ENCODE measurements around a stretch of chr10.

DNA sequence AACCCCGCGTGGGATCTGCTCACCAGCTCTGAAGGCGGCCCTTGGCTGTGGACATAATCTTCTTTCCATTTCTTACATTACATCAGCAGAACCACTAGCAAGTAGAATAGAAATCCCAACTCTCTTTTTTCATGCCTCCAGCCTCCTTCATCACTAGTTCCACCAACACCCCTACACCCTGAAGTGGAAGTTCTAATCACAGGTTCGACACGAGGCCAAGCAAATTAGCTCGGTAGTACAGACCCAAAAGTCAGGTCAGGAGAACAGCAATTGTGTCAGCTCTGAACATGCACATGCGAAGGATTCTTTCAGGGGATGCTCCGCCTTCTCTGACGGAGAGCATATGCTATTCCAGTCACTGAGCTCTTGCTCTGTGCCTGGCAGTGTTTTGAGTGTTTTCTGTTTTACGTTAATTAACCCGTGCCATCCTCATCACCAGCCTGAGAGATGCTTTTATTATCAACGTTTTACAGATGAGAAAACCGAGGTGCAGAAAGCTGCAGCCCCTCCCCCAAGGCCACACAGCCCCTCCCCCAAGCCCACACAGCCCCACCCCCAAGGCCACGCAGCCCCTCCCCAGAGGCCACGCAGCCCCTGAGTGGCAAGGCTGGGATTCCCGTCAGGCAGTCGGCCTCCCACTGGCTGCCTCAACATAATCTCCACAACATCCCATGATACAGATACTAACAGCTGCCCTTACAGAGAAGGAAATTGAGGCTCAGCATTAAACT is 16.2 kb downstream of the SH3PXD2A start:
- PRO-cap, 3 experiments: no peak in any of the 3 experiments
- RAMPAGE, long total RNA, 4 experiments: no peak in any of the 4 experiments
- RRBS: no CpG with 5 or more reads among the region's 17 CpGs

DNA sequence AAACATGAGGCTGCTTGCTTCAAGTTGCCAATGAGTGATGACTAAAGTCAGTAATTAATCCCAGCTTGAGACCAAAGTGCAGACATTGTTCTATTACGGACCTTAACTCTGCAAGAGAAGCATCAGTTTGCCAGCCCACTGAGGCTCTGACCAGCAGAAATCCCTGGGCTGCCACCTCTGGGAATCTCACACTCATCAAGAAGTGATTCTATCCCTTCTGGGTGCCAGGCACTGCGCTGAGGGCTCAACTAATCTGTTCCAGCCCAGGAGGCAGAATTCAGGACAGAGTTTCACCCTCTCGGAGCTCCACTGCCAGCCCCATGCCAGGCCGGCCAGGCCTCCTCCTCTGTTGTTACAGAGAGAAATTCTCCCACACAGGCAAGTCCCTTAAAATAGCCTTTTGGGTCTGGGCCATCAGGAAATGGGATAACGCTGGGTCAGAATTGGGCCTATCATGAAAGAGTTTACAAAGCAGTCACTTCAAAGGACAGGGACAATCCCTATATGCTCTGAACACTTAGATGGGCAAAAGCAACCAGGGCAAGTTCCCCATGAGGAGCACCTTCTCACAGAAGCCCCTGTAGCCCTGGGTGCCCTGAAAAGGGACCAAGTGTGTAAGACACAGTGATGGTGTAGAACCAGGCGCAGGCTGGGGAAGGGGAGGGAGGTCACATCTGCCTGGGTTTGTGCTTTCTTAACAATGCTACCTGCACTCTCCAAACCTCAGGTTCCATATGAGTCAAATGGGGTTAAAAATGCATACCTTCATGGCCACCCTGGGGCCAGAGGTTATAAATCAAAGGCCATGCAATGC is 11.2 kb downstream of the SH3PXD2A start:
- PRO-cap, 3 experiments: no peak in any of the 3 experiments
- RAMPAGE, long total RNA, 4 experiments: no peak in any of the 4 experiments
- RRBS: no CpG with 5 or more reads among the region's 6 CpGs

DNA sequence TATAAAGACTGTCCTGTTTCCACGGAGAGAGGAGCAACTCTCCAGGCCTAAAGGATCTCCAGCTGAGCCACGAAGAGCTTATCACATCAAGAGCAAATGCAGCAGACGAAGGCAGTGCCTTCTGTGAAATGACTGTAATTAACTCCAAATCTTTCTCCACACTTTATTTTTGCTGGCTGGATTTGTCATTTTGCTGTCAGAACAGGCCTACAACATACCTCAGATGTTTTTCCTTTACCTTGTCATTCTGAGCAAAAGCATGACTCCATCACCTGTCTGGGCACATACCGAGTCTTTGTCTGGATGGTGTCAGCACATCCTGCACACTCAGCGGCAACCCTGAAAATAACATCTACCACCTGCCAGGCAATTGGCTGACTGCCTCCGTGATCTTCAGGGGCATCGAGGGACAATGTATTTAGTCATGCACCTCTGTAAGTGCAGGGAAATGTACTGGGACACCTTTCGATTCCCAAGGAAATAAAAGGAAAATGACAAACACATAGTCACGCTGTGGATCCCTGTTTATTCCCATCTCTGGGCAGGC is 26.3 kb upstream of the SH3PXD2A start:
- PRO-cap, 3 experiments: no peak in any of the 3 experiments
- RAMPAGE, long total RNA, 4 experiments: no peak in any of the 4 experiments
- RRBS: no CpG with 5 or more reads among the region's 9 CpGs

- PRO-cap, 3 experiments: no peak in any of the 3 experiments
- RAMPAGE, long total RNA, 4 experiments: no peak in any of the 4 experiments
- RRBS: no CpG with 5 or more reads among the region's 2 CpGs
Measured at GRCh38 chr10:103916960-103917189, 1.1 kb downstream of the STN1 start.

- PRO-cap, 3 experiments: no peak in any of the 3 experiments
- RAMPAGE, long total RNA, 4 experiments: no peak in any of the 4 experiments
- RRBS: no CpG with 5 or more reads among the region's 1 CpG
Measured at GRCh38 chr10:104003729-104004216, 36.8 kb downstream of the SLK start.

DNA sequence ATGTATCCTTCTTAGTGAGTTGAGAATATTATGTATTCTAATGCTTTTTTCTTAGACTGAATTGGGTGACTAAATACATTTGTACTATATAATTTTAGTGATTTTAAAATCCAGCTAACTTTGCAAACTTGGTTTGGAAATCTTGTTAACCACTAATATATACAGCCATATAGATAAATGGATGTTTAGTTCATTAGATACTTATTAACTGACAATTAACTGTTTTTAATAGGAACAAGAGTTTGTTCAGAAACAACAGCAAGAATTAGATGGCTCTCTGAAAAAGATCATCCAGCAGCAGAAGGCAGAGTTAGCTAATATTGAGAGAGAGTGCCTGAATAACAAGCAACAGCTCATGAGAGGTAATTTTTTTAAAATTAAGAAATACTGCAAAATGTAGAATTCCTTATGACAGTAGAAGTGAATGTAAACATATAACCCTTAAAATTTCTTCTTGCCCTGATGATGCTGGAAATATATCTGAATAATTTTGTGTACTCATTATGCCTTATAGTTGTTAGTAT is 51.0 kb downstream of the SLK start:
- PRO-cap, 3 experiments: no peak in any of the 3 experiments
- RAMPAGE, long total RNA, 4 experiments: no peak in any of the 4 experiments

DNA sequence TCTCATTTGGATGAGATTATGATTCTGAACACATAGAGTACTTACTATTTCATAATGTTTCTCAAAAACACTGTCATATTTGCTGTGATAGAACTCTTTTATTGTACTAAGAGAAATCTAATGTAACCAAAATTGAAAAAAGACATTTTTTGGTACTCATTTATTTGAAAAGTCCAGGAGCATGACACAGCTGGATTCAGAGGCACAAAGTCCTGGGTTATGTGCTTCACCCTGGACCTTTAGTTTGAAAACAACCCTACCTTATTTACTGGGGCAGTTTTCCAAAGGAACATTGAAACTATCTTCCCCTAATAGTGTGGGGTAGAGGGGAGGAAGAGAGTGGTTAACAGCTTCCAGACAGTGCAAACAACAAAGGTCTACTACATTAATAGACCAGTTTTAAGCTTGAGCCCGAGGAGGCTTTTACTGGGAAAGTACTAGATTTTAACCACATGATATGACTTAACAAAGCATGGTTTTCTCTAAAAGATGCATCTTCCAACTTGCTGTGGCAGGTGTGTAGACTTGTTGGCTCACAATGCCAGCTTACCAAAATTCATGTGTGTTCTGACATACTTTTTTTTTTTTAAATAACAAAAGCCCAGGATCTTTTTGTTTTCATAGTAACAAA is 1.6 kb downstream of the GSTO1 start:
- PRO-cap, 3 experiments: no peak in any of the 3 experiments
- RAMPAGE, long total RNA, 4 experiments: no peak in any of the 4 experiments
- RRBS: no CpG with 5 or more reads among the region's 1 CpG

DNA sequence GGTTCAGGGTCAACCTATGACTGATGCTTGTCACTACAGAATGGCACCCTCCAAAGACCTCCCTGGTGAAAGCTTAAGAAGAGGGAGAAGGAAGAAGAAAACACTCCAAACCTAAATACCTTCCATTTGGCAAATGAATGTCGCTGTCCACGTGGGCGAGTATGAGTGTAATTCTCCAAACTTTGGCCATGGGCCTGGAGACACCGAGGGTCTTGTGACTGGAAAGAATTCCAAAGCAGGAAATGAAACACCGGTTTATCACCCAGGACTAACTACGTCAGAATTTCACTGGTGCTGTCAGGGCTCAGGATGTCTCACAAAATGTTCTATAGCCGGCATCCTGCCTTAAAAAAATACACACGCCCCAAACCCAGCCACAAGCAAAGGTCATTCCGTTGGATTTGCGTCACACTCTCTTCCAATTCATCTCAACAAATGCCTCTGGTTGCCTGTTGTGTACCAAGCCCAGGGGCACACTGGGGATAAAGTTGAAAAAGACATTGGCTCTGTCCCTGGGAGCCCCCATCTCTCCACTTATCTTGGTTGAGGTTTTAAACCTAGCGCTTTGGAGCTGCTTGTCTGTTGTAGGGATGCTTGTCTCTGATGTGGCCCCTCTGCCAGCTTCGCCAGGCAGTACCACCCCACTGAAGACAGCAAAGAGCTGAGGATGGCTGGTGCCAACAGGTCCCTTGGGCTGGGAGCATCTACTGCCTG is 31.1 kb downstream of the GSTO2 start:
- PRO-cap, 3 experiments: no peak in any of the 3 experiments
- RAMPAGE, long total RNA, 4 experiments: no peak in any of the 4 experiments
- RRBS: 75% methylated on average over 3 of the region's 12 CpGs

GRCh38 chr10:104322963-104323562 is 15.2 kb downstream of the ITPRIP start:
- PRO-cap, 3 experiments: no peak in any of the 3 experiments
- RAMPAGE, long total RNA, 4 experiments: no peak in any of the 4 experiments
- RRBS: no CpG with 5 or more reads among the region's 2 CpGs

DNA sequence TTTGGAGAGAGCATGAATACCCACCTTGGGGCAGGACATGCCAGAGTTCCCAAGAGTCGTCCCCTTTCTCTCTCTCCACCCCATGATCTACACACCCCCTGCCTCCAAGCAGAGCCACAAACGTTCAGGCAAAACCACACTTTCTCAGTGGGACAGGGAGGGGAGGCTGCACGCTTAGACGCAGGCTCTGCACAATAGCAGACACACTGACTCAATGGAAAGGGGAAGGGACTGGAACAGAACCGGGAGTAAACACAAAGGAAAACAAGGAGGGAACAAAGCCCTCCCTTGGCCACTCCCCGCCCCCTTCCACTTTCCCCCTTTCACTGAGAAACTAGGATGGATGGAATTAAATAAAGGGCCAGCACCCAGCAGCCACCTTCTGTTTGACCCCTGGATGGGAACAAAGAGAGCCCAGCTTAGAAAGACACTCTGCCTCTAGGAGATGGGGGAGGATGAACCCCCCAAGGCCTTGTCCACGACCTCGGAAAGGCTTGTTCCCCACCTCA is 9.9 kb downstream of the ITPRIP start:
- PRO-cap, 3 experiments: peak in 2 of 3 experiments; most common plus-strand start position 139 of the sequence (in 1); most common minus-strand start position 85 of the sequence (in 2)
- RAMPAGE, long total RNA, 4 experiments: no peak in any of the 4 experiments
- RRBS: no CpG with 5 or more reads among the region's 8 CpGs

DNA sequence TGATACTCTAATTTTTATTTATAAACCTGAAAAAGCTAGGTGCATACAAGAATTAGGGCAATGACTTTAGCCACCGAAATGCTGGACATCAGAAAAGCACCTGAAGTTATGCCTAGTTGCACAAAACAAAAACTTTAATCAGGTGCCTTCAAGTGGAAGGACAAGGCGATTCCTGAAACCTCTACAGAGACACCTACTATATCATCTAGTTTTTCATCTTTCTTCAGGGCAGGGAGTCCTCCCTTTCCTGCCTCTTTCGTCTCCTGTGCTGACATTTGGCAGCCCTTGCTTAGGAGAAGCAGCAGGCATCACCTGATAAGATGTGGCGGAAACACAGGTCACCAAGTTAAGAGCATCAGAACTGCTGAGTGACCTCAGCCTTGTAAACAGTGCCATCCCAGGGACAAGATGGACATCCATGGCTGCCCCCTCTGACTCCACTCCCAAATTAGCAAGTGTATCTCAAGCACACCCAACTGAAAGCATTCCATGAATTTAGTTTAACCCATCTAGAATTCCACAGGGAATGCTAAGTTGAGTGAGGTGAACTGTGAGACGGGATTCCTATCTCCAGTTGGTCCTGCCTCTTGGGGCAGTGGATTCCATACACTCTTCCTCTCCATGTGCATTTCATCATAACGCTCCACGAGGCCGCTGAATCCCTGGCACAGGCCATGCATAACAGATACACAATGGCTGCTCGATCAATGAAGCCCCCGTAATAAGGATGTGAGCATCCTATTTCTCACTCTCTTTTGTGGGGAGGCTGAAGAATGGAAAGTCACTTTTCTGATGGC is 5.8 kb downstream of the ITPRIP start:
- PRO-cap, 3 experiments: peak in 2 of 3 experiments; most common plus-strand start position 636 of the sequence (in 1); most common minus-strand start position 447 of the sequence (in 1)
- RAMPAGE, long total RNA, 4 experiments: no peak in any of the 4 experiments
- RRBS: no CpG with 5 or more reads among the region's 10 CpGs

GRCh38 chr10:104342616-104343346 is 4.5 kb upstream of the ITPRIP start:
- PRO-cap, 3 experiments: no peak in any of the 3 experiments
- RAMPAGE, long total RNA, 4 experiments: no peak in any of the 4 experiments
- RRBS: no CpG with 5 or more reads among the region's 11 CpGs

DNA sequence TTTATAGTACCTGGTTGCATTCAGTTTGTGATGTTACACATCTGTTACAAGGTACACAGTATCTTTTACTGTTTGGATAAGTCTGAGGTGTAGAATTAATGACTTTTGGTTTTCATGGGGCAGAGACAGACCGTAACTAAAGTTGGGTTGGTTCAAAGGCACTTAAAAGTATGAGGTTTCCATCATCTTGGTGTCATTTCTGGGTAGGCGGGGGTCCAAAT is 43.7 kb downstream of the CFAP58 start:
- PRO-cap, 3 experiments: no peak in any of the 3 experiments
- RAMPAGE, long total RNA, 4 experiments: no peak in any of the 4 experiments
- RRBS: no CpG with 5 or more reads among the region's 2 CpGs

DNA sequence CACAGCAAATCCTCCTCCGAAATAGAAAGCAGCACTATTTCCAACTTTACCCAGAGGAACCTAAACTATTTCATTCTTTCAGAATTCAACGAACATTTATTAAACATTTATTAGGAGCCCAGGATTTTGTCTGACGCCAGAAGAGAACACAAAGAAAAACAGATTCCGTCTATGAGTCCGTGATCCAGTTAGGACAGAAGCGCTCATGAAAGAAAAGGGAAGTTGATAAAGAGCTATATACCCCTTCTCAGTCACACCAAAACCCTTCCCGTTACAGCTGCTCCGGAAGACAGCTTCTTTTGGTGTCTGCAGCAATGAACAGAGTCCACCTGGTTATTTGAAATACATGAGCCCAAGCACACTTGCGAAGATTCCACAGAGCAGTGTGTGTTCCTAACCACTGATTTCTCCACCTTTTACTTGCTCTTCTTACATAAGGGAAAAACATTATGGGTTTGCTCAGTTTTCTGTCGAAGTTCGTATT is 206.7 kb downstream of the SORCS1 start:
- PRO-cap, 3 experiments: peak in 2 of 3 experiments; most common minus-strand start position 203 of the sequence (in 1)
- RAMPAGE, long total RNA, 4 experiments: no peak in any of the 4 experiments
- RRBS: no CpG with 5 or more reads among the region's 11 CpGs

DNA sequence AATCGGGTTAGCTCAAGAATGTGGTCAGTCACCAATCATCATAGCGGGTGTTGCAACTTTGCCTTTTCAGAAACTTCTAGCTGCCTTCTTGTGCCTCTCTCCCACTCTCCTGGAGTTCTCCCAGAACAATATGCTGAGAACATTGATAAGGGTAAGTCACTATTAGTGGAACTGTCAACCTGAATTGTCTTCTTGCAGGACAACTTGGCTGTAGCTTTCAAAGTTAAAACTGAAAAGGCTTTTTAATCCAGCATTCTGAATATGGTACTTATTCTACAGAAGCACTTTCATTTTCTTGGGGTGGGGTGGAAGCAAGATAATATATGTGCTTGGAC is 525.0 kb upstream of the SORCS1 start:
- PRO-cap, 3 experiments: no peak in any of the 3 experiments
- RAMPAGE, long total RNA, 4 experiments: no peak in any of the 4 experiments
- RRBS: no CpG with 5 or more reads among the region's 2 CpGs

- PRO-cap, 3 experiments: peak in 1 of 3 experiments; most common plus-strand start chr10:108243039 (in 1)
- RAMPAGE, long total RNA, 4 experiments: no peak in any of the 4 experiments
- RRBS: no CpG with 5 or more reads among the region's 3 CpGs
Measured at GRCh38 chr10:108242910-108243291, 1078.4 kb upstream of the SORCS1 start.

GRCh38 chr10:108315485-108316407 is 1151.2 kb upstream of the SORCS1 start:
- PRO-cap, 3 experiments: no peak in any of the 3 experiments
- RAMPAGE, long total RNA, 4 experiments: no peak in any of the 4 experiments
- RRBS: no CpG with 5 or more reads among the region's 32 CpGs

- PRO-cap, 3 experiments: no peak in any of the 3 experiments
- RAMPAGE, long total RNA, 4 experiments: no peak in any of the 4 experiments
- RRBS: no CpG with 5 or more reads among the region's 3 CpGs
Measured at GRCh38 chr10:109144211-109144772, 779.0 kb downstream of the XPNPEP1 start.

DNA sequence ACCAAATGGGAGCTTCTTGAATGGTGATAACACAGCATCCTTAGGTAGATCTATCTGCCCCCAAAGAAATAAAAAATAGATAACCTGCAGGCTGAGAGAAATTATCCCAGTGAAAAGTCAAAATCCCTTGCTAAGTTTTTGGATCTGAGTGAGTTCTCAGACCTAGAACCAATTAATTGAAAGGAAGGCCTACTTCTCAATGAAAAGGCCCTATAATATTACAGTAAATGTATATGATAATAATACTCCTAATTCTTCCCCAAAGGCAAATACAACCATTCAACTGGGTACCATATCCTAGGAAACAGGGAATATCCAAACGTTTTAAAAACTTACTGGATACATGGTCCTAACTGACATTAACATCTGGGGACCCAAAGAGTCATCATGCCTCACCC is 670.2 kb downstream of the XPNPEP1 start:
- PRO-cap, 3 experiments: no peak in any of the 3 experiments
- RAMPAGE, long total RNA, 4 experiments: no peak in any of the 4 experiments
- RRBS: no CpG with 5 or more reads among the region's 1 CpG

DNA sequence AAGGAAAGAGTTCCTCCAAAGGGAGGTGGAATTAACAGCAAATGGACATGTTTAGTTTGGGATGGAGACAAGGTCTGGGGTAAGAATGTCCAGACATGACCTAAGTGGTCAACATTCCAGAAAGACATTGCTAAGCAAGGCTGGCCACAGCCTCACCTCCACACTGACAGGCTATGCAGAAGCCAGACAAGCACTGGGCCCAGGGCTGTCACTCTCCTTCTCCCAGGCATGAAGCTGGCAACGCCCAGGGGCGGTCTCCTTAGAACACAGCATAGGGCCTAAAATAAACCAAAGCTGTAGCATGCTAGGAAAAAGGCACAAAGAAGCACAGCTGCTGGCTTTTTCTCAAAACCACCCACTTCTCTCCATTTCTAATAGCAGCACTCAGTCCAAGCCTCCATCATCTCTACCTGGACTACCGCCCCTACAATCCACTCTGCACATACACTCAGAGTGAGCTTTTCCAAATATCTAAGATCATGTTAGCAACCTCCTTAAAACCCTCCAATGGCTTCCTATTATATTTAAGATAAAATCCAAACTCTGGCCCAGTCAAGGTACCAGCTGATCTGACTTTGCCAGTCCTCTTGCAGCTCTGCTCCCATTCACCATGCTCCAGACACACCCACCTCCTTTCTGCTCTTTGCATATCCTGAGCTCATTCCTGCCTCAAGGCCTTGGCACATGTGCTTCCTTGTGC is 27.8 kb downstream of the XPNPEP1 start:
- PRO-cap, 3 experiments: no peak in any of the 3 experiments
- RAMPAGE, long total RNA, 4 experiments: no peak in any of the 4 experiments
- RRBS: no CpG with 5 or more reads among the region's 3 CpGs